GM06990 (cell line): ENCODE measurements around the genes MN1 and CHEK2.

GRCh38 chr22:26560676-26561116 is 29.2 kb downstream of the TPST2 start:
- RRBS = no CpG with 5 or more reads among the region's 11 CpGs

GRCh38 chr22:26564164-26564697 is 25.7 kb downstream of the TPST2 start:
- RRBS = no CpG with 5 or more reads among the region's 9 CpGs

GRCh38 chr22:26584988-26585493 is 4.9 kb downstream of the TPST2 start:
- RRBS = no CpG with 5 or more reads among the region's 5 CpGs

- RRBS = no CpG with 5 or more reads among the region's 7 CpGs
Measured at GRCh38 chr22:26643543-26643973, 21.8 kb downstream of the CRYBA4 start.

- RRBS = no CpG with 5 or more reads among the region's 4 CpGs
Measured at GRCh38 chr22:26646173-26646522, 24.4 kb downstream of the CRYBA4 start.

- RRBS = no CpG with 5 or more reads among the region's 5 CpGs
Measured at GRCh38 chr22:26726875-26728057, 105.5 kb downstream of the CRYBA4 start.

- RRBS = no CpG with 5 or more reads among the region's 5 CpGs
Measured at GRCh38 chr22:26840285-26840894, 218.6 kb downstream of the CRYBA4 start.

DNA sequence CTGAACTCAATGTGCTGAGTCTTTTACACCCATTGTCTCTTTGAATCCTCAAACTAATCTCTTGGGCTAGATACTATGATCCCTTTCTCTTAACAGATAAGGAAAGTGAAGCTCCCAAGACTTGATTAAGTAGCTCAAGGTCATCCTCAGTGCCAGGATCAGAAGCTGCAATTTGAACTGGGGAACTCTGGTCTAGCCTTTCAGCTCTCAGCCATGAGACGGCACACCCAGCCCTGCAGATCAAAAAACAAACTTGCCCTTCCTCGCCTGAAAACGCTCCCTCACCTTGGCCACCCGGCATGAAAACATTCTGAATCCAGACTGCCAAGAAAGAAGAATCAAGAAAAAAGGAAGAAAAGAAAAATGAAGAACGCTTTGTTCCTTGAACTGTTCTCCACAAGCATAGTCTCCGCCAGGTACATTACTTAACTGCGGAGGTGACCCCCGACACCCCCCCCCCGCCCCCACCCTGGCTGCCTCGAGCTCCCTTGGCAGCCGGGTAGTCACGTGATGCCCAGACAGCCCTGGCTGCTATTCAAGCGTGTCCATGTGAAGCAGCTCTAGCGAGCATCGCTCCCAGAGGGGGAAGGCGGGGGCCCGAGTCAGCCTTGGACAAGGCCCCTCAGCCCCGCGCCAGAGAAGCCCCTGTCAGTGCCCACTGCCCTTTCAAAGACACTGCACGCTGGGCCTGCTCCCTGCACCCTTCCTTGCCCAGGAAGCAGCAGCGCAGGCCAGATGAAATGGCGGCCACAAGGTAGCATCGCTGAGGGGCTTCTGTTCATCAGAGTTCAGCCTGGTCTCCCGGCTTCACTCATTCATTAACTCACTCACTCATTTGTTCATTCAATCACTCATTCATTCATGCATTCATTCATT is 486.9 kb downstream of the CRYBA4 start:
- RRBS = no CpG with 5 or more reads among the region's 24 CpGs

- RRBS = 51% methylated on average over 1 of the region's 9 CpGs
Measured at GRCh38 chr22:27416672-27417263, 384.8 kb downstream of the MN1 start.

DNA sequence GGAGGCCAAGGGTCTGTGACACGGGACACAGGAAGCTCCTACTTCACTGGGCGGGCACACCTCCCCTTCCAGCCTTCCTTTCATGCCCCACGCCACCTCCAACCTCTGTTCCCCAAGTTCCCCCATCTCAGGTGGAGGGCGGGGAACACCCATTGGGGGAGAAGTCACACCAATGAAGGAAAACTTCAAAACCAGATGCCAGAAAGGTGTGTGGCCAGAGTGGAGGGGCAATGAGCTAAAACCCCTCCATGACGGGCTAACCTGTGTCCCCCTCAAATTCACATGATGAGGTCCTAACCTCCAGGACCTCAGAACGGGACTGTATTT is 250.5 kb downstream of the MN1 start:
- RRBS = no CpG with 5 or more reads among the region's 6 CpGs

DNA sequence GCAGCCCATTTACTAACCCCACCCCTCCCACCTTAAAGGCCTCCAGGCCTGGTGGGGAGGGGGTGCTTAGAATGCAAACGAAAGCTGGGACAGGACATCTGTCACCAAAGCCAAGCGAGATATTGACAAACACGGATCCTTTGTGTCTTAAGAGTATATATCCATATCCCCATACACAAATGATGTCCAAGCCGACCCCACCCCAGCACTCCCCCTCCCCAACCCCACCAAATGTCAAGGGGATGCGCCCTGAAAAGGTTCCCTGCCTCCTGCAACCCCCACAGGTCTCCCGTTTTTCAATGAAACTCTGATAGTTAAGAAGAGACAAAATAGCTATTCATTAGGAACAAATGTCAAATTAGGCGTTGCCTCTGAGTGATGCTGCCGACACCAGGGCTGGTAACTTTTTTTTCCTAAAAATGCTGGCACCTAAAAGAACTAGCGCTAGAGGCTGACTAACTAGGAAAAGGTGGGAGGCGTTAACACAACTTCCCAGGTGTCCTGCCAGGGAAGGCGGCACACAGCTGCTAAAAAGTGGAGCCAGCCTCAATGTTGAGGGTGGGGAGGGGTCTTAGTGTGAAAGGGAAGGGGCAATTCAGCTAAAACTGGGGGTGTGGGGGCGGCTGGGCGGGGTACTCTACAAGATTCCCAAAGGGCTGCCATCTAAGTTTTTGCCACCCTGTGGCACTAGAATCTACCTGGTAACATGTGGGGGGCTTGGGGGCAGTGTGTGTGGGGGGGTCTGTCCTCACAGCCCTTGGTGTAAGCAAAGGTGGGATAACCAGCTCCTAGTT is 5.5 kb downstream of the MN1 start:
- RRBS = no CpG with 5 or more reads among the region's 13 CpGs

- RRBS = 71% methylated on average over 28 of the region's 124 CpGs
Measured at GRCh38 chr22:27797126-27798433, 4.0 kb downstream of the MN1 start.

DNA sequence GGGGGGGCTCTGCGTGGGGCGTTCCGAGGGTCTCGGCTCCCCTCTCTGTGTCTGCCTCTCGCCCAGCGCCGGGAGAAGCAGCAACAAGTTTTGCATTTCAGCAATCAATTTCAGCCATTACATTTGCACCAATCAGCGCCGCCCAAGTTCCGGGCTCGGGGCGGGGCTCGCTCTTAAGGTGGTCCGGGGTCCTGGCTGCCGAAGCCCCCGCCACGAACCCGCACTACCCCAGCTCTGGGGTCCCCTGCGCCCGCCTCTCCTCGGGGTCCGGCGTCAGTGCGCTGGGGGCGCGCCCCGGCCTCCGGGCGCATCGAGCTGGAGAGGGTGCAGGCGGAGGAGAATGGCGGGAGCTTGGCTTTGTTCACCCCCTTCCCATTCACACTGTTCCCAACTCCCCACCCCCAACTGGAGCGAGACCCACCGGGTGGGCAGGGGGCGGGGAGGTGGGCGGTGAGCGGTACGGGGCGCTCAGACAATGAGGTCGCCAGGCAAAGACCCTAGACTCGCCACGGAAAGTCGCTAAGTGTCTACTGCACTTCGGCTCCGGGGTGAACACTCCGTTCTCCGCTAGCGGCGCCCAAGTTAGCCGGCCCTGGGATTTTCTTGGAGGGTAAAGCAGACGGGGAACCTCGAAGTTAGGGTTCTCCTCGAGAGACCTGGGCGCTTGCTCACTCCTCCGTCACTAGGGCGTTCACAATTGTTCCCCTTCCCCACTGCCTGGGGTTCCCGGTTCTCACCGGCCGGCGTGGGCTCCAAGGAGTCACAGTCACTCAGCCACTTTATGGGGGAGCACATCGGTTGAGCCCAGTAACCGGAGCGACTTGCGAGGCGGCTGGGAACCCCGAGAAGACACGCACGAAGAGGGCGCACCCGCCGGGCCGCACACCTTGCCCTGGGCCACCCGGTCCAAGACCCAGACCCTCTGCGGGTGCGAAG is at the start of gene MN1:
TSS of gene MN1 (minus strand) at position 85 of the 936 bp plus-strand sequence.
- RRBS = 8% methylated on average over 32 of the region's 75 CpGs

DNA sequence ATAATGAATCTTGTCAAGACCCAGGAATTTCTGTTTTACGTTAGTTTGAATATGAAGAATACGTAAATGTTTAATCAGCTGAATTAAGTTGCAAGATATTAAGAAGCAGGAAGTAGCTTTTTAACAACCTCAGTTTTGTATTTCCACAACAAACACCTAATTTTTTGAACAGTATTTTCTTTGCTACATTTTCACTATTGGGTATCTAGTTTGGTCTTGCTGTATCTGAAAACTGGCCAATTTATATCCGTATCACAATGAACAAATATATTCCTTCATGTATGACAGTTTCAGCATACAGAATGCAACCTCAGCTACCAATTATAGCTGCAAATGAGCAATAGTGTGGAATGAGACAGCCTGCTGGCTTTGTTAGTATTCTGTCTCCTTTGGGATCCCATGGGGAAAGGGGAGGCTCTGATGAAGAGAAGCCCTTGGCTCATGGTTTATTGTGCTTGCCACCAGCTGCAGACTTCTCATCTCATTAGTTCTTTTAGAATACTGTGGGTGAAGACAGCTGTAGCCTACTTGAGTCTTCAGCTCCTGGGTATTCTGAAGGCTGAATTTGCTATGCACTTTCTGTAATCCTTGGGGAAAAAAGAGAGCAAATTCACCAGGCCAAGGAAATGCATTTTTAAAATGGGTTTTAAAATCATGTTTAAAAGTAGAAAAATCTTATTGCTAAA is 42.4 kb downstream of the PITPNB start:
- RRBS = no CpG with 5 or more reads among the region's 3 CpGs

GRCh38 chr22:27912884-27913576 is 6.0 kb downstream of the PITPNB start:
- RRBS = no CpG with 5 or more reads among the region's 6 CpGs

- RRBS = no CpG with 5 or more reads among the region's 2 CpGs
Measured at GRCh38 chr22:28075138-28075548, 156.1 kb upstream of the PITPNB start.

DNA sequence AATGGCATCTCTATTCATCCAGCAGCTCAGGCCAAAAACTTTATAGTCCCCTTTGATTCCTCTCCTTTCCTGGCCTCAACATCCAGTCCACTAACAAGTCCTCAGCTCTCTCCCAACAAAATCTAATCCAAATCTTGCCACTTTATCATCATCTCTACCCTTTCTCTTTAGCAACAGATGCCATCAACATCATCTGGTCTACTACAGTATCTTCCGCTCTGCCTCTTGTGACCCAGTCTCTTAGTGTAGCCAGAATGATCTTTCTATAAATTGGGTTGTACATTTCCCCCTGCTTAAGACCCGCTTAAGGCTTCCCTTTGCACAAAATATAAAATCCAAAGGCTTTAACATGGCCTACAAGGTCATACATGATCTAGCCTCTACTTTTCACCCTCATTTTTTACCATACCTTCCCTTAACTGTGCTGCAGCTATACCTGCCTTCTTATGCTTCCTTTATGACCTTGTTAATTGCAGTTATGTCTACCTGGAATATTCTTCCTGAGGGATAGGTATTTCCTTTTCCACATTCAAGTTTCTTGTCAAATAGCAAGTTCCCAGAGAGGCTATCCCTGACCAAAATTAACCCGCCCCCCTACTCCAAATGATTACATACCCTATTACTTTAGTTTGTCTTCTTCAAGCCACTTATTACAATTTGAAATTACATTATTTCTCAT is 225.9 kb downstream of the TTC28 start:
- RRBS = no CpG with 5 or more reads among the region's 3 CpGs

GRCh38 chr22:28741491-28741890 is at the start of gene CHEK2:
Gene CHEK2 (minus strand): TSS chr22:28741820.
- RRBS = 11% methylated on average over 1 of the region's 18 CpGs

DNA sequence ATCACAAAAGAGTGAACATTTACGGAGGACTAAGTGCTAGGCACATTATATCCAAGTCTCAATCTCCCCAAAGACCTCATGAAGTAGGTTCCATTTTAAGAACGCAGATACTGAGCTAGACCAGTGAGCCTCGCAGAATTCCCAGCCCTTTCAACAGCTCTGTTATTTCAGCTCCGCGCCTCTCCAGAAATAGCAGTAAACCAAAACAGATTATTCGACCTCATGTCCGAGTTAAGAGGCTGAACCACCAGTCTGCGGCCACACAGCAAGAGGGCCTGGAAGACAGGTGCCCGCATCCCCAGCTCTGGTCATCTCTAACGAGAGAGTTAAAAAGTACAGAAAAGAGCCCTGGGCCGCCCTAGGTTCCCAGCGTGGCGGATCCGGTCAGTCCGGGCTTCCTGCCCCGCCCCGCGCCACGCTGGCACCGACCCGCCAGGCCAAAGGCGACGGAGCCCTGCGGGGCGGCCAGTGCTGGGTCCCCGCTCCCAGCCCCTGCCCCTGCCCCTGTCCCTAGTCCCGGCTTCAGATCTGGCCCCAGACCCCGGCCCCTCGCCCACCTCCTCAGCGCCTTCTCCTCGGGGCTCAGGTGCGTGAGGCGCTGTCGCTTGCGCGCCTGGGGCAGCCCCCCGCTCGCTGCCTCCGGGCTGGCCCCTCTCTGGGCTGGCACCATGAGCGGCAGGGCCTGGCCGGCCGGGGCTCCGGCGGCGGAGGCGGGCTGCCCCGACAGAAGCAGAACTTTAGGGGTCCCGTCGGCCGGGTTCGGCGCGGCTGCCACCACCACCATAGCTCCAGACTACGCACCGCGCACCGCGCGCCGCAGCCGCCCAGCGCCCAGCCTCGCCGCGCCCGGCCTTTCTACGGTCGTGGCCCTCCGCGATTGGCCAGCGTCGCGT is 27.5 kb downstream of the CCDC117 start:
- RRBS = 3% methylated on average over 35 of the region's 73 CpGs

GRCh38 chr22:28815583-28816241 is 43.2 kb downstream of the CCDC117 start:
- RRBS = no CpG with 5 or more reads among the region's 10 CpGs